T47D (cell line): ENCODE data around the genes GJC2, IBA57 and H3-4.

- RRBS: 62% methylated on average over 7 of the region's 24 CpGs
Observed at GRCh38 chr1:228149327-228150351, at the start of gene GJC2. Gene GJC2, plus strand, starts transcription at chr1:228149930.

GRCh38 chr1:228161449-228161653 lies 4.3 kb upstream of the IBA57 start:
- RRBS: no CpG with 5 or more reads among the region's 5 CpGs

- RRBS: 2% methylated on average over 40 of the region's 111 CpGs
Observed at GRCh38 chr1:228165205-228166368, at the start of gene IBA57. Gene IBA57, plus strand, starts transcription at chr1:228165804.

GRCh38 chr1:228197271-228198173 lies 10.3 kb upstream of the OBSCN start:
- RRBS: no CpG with 5 or more reads among the region's 6 CpGs

- RRBS: no CpG with 5 or more reads among the region's 16 CpGs
Observed at GRCh38 chr1:228209029-228209640, 1.3 kb downstream of the OBSCN start.

GRCh38 chr1:228212425-228213065 lies 4.7 kb downstream of the OBSCN start:
- RRBS: 96% methylated on average over 24 of the region's 72 CpGs

DNA sequence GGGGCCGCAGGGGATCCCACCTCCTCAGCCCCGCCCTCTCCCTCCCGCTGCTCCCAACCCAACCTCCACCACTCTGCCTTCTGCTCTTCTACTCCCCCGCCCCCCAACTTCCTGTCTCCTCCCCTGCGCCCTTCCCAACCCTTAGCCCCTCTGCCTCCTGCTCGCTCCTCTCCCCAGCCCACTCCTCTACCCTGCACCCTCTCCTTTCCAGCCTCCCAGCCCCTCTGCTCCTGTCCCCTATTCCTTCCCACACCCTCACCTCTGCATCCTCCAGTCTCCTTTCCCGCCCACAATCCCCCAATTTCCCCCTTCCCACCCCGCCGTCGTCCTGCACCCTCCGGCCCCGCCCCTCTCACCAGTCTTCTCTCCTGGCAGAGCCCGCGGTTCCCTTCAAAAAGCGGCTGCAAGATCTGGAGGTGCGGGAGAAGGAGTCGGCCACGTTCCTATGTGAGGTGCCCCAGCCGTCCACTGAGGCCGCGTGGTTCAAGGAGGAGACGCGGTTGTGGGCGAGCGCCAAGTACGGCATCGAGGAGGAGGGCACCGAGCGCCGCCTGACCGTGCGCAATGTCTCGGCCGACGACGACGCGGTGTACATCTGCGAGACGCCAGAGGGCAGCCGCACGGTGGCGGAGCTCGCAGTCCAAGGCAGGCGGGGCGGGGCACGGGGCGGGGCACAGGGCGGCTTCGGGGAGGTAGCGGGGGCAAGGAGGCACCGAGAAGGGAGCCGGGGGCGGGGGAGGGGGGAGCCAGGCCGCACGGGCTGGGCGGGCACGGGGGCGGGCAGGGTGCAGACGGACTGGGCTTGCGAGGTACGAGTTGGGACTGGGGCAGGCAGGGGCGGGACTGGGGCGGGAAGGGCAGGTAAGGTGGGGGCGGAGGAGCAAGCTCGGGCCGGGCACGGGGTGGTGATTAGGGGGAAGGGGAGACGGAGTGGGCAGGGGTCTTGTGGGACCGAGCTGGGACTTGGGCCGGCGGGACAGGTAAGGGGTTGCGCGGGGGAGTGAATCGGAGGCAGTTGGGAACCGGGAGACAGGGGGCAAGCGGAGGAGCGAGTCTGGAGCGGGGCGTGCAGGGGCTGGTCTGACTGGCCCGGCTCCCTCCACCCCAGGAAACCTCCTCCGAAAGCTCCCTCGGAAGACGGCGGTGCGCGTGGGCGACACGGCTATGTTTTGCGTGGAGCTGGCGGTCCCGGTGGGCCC lies 5.6 kb downstream of the OBSCN start:
- RRBS: 44% methylated on average over 20 of the region's 92 CpGs

DNA sequence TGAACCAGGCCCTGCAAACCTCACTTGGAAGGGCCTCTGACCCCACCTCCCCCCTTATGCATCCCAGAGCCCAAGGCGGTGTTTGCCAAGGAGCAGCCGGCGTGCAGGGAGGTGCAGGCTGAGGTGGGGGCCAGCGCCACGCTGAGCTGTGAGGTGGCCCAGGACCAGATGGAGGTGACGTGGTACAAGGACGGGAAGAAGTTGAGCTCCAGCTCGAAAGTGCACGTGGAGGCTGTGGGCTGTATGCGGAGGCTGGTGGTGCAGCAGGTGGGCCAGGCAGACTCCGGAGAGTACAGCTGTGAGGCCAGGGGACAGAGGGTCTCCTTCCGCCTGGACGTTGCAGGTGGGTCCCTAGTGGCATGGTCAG lies 11.4 kb downstream of the OBSCN start:
- RRBS: no CpG with 5 or more reads among the region's 13 CpGs

DNA sequence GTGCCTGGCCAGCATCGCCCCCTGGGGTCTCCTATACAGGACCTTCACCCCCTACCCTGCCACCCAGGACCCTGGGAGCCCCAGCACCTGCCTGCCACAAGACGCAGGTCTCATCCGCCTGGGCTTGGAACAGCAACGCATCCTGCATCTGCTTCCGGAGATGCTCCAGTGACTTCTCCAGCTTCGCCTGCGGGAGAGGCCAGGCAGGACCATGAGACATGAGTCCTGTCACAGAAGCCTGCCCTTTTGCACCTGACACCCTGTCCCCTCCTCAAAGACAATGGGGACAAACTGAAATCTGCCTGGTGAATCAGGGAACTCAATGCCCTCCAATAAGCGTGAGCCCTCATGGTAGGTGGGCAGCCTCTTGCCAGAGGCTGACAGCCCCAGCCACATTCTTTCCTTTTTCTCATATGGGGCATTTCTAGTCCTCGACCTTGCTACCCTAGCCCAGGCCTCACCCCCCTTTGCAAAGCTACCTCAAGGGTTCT lies 4.6 kb downstream of the TRIM11 start:
- RRBS: no CpG with 5 or more reads among the region's 9 CpGs

- RRBS: no CpG with 5 or more reads among the region's 37 CpGs
Observed at GRCh38 chr1:228425123-228425687, at the start of gene H3-4. Gene H3-4, minus strand, starts transcription at chr1:228425360.

DNA sequence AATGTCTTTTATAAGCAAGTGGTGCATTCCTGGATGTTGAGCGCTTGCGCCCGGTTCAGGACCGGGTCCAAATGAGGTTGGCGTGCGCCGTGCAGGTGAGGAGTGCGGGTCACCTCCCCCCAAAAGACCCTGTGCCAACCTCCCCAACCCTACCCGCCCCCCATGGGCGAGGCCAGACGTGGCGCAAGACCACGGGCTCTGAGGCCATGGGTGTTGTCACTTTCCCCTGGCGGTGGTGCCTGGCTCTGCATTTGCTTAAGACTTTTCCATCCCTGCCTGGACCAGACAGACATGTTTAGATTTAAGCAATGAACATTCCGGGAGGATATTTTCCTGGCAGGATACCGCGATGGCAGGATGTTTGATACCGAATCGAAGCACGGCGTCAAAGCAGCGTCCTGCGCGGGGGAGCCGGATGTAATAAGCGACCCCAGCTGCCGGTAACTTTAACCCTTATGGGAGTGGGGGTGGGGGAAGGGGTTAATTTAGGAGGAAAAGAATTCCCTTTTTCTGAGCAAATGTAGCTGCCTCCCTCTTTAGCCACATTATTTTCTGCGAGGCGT lies 1.3 kb downstream of the H2BC26 start:
- RRBS: 1% methylated on average over 9 of the region's 29 CpGs

DNA sequence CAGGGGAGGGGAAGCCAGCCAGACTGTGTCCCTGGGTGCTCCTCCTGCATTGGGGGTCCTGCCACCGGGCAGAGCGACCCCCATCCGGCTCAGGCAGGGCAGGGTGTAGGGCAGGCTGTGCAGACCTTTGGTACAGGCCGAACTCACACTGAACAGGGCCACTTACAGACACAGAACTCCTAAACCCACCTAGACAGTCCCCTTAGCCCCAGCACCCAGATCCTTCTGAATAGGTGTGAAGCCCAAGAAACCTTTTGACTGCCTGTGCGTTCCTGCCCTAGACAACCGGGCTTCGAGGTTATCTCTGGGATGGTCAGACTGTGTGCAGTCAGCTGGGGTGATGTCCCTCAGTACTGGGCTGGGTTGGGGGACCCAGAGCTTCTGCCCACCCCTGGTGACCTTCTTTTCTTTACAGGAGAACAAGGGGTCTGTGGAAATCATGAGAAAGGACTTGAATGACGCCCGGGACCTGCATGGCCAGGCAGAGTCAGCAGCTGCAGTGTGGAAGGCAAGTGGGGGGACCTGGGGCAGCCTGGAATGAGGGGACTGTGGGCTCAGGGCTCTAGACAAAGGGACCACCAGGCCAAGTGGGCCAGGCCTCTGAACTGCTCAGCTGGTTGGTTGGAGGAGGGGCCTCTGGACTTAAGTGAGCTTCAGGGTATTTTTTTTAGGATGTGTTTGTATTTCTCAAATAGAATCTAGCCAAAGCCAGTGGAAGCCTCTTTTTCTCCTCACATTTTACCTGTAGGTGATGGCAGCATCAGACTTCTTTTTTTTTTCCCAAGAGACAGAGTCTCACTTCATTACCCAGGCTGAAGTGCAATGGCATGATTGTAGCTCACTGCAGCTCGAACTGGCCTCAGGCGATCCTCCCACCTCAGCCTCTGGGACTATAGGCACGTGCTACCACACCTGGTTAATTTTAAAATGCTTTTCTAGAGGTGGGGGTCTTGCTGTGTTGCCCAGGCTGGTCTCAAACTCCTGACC lies 1.7 kb downstream of the RNF187 start:
- RRBS: no CpG with 5 or more reads among the region's 12 CpGs

GRCh38 chr1:228722200-228722805 lies 13.0 kb upstream of the RHOU start:
- RRBS: no CpG with 5 or more reads among the region's 10 CpGs

DNA sequence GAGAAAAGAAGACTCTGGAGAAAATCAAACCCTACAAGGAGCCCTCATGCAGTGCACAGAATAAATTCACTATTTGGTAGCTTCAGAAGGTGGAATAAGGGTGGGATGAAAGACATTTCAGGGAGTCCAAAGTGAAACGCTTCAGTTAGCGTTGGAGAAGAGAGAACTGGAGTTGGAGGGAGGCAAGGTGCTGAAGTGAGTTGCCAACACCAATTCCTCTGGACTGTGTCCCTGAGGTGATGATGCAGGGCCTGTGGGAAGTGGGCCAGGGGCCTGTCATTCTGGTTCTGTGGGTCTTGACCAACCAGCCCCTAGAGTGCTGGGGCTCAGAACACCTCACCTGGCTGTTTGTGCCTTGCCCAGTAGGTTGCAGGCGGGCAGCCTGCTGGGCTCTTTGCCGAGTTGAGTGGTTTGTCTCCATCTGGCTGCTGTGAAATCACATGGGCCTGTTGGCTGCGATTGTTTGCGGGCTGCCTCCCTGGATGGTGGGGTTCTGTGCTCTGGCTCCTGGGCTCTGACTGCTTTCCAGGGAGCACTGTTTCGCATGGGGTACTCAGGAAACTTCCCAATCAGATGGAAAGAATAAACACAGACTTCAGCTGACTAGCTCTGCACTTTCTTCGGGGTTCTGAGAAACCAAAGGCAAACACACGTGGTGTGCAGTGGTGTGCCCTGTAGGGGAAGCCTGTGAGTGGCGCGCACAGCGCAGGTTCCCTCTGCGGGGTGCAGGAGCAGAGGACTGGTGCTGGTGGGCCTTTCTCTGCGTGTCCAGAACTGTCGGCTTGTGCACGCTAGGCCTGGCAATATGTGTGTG lies 95.0 kb downstream of the RHOU start:
- RRBS: no CpG with 5 or more reads among the region's 16 CpGs

- RRBS: no CpG with 5 or more reads among the region's 4 CpGs
Observed at GRCh38 chr1:228873333-228873544, 138.0 kb downstream of the RHOU start.

DNA sequence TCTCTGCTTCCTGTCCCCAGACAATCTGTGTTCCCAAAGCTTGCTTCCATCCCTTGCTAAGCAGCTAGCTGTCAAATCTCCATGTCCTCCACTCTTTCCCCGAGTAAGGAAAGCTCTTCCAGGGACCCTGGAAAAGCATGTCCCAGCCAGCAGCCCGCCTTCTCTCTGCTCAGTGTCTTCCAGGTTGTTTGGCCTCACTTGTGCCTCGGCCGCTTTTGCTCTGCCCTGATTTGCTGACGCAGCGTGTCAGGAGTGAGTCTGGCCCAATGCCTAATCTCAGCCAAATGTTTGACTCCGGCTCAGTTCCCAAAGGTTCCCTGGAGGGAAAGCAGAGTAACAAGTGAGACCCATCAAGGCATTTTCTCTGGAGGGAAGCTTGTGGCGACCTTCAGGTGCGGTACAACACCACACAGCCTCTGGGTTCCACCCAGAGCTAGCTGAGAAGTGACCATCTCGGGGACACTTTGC lies 243.4 kb downstream of the RHOU start:
- RRBS: no CpG with 5 or more reads among the region's 10 CpGs

- RRBS: no CpG with 5 or more reads among the region's 4 CpGs
Observed at GRCh38 chr1:229091315-229091664, 179.6 kb upstream of the RAB4A start.

GRCh38 chr1:229158763-229159183 lies 112.1 kb upstream of the RAB4A start:
- RRBS: no CpG with 5 or more reads among the region's 4 CpGs

DNA sequence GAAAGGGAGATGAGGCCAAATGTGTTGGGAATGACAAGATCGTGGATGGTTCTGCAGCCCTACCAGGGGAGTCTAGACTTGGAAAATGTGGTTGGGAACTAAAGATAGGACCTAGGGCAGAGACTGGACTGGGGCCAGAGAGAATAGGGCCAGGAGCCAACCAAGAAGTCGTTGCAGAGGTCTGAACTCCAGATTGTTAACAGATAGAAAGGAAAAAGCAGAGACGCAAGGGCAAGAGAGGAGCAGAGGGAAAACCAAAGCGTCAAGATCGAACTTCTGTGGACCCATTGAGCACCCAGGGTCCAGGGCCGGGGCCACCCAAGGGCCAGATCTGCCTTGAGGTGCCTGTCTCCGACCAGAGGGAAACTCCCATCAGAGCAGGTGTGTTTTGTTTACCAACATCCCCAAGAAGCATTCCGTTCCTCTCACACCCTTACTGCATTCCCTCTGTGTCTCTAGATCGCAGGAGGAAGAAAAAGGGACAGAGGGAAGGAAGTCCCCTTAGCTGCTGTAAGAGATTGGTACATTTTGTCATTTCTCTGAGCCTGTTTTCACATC lies 106.1 kb upstream of the RAB4A start:
- RRBS: no CpG with 5 or more reads among the region's 9 CpGs

DNA sequence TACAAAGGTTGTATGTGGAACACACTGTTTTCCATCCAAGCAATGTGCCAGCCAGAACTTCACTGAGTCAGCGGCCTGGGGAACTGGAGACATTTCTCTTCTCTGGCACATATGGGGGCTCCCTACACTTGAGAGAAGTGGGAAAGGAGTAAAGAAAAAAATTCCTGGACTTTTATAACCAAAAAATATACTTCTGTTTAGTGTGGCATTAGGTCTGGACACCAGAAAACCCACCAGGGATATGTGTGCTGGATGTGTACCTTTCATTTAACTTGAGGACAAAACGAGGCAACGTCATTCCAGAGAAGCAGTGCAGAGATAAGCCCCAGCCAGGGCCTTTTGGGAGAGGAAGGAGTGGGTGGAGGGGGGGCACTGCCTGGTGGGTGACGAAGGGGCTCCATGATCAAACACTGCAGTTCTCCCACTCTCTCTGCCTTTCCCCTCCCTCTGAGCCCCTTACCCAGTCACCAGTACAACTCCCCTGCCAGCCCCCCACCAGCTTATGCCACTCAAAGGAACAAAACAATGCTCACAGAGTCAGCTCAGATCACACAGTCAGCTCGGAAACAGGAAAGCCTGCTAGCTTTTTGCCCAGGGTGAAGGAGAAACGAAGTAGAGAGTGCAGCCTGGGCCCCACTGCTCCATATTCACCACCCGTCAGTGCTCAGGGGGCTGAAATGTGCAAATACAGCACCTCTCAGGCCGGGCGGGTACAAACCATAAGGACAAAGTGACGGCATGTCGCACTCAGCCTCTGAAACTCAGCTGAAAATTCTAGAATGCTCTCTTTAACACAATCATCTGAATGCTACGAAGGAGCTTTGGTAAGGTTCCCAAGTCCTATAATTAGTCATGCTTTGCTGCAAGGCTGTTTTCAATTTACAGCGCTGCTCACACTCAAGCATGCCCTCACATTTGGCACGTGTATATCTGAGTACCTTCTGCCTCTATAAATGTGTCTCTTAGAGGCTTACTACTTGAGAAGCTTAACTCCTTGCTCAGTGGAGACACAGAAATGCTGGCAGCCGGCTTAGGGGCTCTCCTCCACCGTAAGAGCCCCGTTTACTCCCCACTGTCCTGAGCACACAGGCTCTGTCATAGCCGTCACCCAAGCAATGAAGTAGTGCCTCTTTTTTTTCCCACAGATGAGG lies 65.9 kb upstream of the RAB4A start:
- RRBS: no CpG with 5 or more reads among the region's 18 CpGs